Vein endothelial cell (primary cell): ENCODE measurements around a stretch of chr9.

GRCh38 chr9:73328-74458 lies 44.4 kb upstream of the WASHC1 start:
- CAGE, long polyA plus RNA: no peak

DNA sequence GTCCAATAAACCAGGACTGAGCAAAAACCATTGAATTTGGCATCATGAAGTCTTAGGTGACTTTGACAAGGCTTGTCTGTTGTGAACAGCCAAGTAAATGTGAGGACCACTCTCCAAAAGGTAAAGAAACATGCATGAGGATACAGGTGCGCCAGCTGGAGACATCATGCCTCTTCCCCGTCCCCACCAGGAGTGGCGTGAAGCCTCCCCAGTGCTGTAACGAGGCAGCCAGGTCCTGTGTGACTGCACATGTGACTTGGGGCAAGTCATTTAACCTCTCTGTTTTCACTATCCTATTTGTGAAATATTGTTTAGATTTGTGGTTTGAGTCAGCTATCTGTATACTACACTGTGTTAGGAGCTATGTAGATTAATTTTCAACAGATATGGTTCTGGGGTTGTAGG lies 65.0 kb downstream of the DOCK8 start:
- CAGE, long polyA plus RNA: no peak

DNA sequence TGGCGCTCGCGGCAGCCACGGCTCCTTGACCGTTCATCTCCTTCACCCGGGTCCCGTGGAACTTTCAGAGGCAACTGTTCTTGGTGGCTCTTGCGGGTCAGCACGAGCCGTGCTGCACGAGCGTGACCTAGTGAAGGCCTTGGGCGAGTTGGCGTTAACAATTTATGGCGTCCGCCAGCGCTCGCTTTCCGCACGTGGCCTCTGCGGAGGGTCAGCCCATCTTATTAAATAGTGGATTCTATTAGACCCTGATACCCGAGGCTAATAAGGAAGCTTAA lies 961 bp downstream of the KANK1 start:
- CAGE, long polyA plus RNA: no peak

- CAGE, long polyA plus RNA: no peak
These were observed 41.7 kb downstream of the KANK1 start for GRCh38 chr9:546270-546556.

- CAGE, long polyA plus RNA: no peak
These were observed 53.1 kb downstream of the KANK1 start for GRCh38 chr9:557251-558281.

DNA sequence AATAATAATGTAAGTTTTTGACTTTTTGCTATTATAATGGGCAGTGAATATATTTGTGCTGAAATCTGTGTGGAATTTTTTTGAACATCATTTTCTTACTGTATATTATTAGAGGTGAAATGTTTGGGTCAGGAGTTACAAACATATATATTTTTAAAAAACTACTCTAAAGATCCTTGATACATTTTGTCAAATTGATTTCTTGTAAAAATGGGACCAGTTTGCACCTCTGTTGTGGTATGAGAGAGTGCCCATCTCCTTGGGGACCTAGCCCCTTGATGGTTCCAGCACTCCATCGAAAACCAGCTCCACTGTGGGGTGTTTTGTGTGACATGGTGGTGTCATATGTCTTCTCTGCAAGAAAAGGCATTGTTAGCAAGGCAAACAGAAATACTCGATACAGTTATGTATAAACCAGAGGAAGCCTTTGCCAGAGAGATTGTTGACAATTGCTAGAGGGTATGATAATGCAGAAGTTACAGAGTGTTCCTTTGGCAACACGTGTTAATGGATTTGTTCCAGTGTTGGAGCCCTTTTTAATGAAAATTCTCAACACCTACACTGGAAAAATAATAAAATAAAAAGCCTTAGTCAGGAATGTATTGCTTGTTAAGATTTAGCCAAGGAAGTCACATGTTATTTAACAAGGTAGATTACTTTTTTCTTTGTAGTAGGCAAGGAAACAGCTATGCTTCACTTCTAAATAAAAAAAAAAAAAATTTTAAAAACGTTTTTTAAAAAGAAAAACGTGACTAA lies 66.5 kb downstream of the KANK1 start:
- CAGE, long polyA plus RNA: no peak

DNA sequence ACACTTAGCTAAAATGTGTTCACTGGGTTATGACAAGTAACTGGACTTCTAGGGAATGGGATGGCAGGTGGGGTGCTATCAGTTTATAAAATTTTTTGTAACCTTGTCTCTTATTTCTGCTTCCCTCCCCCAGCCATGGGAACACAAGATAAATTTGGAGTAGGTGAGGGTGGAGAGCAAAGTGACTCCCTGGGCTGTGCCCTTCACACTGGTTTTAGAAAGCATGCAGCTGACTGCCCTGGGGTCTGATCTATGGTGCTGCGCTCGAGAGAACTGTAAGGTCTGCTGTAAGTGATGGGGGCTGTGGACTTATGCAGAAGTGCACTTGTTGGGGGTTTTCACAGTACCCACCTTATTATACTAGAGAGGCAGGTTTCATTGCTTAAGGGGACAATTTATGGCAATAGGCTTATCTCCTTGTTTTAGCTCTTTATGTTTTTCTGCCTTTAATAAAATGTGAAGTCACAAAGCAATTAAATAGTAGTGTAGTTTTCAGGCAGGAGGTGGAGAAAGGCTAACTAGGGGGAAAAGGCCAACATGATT lies 89.4 kb downstream of the KANK1 start:
- CAGE, long polyA plus RNA: no peak

DNA sequence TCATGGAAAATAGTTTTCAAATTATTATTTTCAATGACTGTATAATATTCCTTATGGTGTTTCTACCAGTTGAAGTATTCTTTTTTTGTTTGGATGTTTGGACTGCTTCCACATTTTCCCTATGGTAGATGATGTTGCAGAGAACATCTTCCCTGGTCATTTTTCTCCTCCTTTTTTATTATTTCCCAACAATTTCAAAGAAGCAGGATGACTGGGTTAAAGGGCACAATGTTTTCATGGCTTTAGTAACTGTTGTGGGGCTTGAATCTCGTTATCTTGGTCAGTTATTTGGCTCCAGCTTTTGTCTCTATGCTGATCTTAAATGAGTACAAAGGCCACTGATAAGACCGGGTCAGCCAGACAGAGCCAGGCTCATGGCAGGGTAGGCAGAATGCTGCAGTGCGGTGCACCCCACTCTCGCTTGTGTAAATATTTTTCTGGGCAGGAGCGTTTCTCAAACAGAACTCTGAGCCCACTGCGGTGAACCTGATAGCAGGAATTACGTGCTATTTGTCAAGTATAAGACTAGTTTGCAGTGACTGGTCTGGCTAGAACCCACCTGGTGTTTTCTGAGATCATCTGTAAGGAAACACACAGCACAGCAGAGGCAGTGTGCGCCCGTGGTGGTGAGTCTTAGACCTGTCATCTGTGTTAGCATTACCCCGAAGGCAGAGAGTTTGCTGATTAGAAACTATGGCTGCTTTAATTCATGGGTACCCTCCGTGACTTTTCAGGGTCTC lies 158.8 kb upstream of the DMRT1 start:
- CAGE, long polyA plus RNA: no peak

- CAGE, long polyA plus RNA: no peak
These were observed 157.2 kb upstream of the DMRT1 start for GRCh38 chr9:684042-684965.

GRCh38 chr9:684994-686092 lies 156.2 kb upstream of the DMRT1 start:
- CAGE, long polyA plus RNA: no peak

GRCh38 chr9:694414-695487 lies 146.7 kb upstream of the DMRT1 start:
- CAGE, long polyA plus RNA: no peak

GRCh38 chr9:706089-706584 lies 135.4 kb upstream of the DMRT1 start:
- CAGE, long polyA plus RNA: no peak

DNA sequence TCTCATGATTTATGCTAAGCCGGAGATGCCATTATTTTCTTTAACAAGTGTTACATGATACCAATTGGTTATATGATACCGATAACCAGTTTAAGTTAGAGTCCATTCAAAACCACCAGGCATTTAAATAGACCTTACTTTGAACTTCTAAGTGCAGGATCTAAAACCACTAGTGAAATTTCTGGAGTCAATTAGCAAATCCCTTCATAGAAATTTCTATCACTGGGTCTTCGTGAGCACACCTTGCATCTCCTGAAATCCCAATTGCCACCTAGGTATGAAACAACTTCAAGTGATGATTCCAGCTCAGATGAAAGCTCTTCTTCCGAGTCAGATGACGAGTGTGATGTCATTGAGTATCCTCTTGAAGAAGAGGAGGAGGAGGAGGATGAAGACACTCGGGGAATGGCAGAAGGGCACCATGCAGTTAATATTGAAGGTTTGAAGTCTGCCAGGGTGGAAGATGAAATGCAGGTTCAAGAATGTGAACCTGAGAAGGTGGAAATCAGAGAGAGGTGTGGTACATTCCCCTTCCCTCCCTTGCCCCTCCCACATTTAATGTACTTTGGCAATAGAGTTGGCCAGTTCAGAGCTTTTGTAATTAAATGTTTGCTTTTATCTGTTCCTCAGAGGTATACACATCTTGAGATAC lies 109.3 kb upstream of the DMRT1 start:
- CAGE, long polyA plus RNA: no peak

DNA sequence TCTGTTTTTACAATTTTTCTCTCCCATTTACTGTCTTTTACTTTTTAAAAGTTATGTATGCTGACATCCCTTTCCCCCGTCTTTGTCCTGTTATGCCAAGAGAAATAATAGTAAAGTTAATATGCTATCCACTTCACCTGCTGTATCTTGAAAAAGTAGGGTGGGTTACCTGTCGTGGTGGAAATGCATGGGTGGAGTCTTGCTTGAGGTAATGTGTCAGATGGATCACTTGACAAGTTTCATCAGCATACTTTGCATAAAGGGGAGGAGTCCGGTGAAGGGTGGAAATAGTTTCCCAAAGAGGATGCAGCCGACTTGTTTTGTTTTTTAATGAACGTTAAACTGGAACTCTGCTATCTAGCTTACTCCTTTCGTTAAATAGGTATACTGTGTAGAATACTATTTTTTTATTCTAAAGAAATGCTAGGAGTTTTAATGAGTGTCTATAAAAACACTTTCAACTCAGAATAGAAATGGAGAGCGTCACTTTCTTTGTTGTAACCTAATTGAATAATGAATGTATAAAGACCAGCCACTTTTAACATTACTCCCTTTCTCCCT lies 9.0 kb upstream of the DMRT3 start:
- CAGE, long polyA plus RNA: no peak

DNA sequence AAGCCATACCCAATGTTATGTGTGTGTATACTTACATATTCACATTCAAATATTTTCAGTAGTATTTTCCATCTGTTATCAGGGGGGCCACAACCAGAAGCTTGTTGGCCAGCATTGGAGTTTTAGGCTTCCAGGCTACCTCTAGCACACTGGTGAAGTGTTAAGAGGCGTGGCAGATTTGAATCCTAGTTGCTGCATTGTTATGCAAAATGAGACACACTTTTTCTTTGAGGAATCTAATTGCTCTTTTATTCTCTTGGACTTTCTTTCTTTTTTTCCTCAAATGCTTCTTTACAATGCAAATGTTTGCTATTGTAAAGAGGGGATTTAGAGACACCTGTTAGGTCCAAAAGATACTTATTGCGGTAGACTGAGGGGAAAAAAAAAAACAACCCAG lies 3.6 kb downstream of the SMARCA2 start:
- CAGE, long polyA plus RNA: no peak

DNA sequence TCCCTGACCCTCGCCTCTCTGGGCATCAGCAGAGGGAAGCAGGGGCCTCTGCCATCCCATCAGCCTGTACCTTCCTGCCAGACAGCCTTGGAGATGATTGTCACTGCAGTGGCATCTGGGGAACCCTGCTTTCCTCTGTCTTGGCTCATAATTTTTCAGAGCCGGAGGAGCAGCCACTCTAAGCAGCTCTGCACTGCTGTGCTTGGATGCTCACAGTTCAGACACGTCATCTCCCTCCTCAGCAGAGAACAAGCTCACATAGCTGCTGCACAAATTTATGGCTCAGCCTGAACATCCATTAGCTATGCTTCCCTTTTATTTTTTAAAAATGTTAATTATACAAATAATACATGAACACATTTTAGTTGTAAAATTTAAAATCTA lies 274.2 kb downstream of the SMARCA2 start:
- CAGE, long polyA plus RNA: no peak

DNA sequence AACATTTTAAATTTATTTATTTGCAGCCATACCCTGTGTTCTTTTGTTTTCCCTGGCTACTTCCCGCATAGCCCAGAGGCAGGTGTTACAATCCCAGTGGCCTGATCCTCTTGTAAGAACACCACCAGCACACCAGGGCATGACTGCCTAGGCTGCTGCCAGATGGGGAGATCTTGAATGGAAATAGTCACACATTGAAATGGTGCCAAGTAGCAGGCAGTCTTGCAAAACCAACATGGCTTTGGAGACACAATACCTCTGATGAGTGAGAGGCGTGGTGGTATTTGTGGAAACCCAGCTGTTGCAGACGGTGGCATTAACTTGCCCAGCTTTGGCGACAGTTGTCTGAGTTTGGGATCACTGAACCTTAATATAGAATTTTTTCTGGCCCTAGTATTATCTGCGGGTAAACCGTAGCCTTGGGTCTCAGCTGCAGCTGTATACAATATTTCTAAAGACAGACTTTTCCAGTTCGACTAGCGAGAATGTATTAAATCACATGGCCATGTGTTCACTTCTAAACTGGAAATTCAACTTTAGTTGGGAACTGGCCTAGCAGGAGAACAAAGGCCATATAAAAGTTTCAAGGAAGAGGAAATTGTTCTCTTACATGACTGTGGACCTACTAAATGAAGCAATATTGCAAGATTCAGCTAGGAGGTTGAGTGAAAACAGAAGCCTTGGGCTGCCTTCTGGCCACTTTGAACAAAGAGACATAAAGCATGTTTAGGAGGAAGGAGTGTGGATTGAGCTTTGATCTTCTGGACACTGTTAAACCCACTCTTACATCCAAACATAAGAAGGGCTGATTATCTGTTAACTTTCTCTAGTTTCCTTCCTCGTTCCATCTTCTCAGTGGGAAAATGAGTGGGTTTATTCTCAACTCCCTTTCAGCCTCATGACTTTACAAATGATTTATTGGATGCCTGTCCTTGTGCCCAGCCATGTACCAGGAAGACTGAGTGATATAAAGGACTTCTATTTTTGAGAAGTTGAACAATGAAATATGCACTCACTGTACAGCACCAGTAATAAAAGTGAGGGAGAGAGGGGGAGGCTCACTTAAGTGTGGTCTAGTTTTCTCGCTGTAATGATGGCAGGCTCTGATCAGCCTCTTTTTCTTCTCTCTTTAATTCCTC lies 277.2 kb downstream of the SMARCA2 start:
- CAGE, long polyA plus RNA: no peak

- CAGE, long polyA plus RNA: no peak
These were observed 285.0 kb downstream of the SMARCA2 start for GRCh38 chr9:2300038-2300604.

DNA sequence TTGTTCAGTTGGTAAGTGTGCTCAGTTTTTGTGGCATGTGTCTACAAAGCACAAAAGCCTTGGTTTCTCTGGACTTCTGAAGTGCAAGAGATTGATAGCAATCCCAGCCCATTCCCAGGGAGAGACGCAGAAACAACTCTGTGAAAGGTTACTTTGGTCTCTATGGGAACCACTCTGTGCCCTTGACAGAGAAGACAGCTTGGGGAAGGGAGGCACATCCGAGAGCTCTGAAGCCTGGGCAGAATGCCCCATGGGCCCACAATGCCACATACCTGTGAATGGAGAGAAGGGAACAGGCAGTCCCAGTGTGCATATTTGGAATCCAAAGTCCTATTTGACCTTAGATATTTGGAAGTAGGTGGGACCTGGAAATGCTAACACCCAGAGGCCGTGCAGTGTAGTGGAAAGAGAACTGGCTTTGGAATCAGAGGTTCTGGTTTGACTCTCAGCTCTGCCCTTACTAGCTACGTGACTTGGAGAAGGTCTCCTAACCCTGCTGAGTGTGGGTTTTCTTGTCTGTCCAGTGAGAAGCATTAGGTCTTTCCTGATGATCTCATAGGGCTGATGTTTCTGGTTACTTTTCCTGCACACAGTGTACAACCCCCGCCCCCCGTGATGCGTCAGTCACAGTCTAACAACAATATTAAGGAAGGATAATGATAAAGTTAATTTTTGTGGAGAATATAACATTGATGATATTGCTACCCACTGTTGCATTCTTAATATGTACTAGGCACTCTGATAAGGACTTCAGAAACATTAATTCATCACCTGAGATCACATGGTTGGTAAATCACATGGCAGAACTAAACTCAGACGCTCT lies 194.1 kb upstream of the VLDLR start:
- CAGE, long polyA plus RNA: no peak

GRCh38 chr9:2469656-2470460 lies 151.7 kb upstream of the VLDLR start:
- CAGE, long polyA plus RNA: no peak